A549 (cell line): ENCODE measurements around a stretch of chr12.

- PRO-cap, result no peak
CAGE:
- cytosol, long polyA plus RNA, result no peak
- long polyA plus RNA, result no peak
- nucleus, long polyA plus RNA, result no peak
Measured at GRCh38 chr12:121819267-121819883, 15.6 kb downstream of the SETD1B start.

GRCh38 chr12:121825024-121825683, 21.3 kb downstream of the SETD1B start:
- PRO-cap, result no peak
CAGE:
- cytosol, long polyA plus RNA, result no peak
- long polyA plus RNA, result no peak
- nucleus, long polyA plus RNA, result no peak

DNA sequence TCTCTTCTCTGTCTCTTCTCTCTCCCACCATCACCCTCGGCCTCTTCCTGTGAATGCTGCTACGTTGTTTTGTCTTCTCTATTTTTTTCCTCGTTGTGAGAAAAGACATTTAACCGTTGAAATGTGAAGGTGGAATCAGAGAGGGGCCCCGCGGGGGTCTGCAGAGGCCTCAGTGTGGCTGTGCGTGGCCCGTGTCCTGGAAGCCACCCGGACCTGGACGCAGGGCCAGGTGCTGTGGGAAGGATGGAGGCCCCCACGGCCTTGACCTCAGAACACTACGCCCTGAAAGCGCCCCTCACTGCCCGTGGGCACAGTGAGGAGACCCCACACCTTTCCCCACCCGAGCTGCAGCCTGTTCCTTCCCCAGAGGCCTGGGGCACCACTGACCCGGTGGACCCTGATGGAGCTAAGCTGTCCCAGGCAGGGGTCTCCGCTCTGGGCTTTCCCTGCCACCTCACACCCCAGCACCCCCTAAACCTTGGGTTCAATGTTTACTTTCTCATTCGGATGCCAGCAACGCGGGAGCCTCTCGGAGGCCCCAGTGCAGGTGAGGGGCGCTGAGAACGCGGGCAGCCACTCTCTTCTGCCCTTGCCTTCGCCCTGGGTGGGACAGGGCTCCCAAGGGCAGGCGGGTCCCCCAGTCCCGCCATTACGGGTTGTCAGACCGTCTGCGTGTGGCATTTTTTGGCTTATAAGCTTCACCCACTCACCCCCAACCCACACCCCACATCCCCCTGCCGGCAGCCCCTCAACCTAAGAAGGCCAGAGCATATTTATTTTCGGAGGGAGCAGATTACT, 26.9 kb downstream of the SETD1B start:
- PRO-cap, result no peak
CAGE:
- cytosol, long polyA plus RNA, result no peak
- long polyA plus RNA, result no peak
- nucleus, long polyA plus RNA, result no peak

DNA sequence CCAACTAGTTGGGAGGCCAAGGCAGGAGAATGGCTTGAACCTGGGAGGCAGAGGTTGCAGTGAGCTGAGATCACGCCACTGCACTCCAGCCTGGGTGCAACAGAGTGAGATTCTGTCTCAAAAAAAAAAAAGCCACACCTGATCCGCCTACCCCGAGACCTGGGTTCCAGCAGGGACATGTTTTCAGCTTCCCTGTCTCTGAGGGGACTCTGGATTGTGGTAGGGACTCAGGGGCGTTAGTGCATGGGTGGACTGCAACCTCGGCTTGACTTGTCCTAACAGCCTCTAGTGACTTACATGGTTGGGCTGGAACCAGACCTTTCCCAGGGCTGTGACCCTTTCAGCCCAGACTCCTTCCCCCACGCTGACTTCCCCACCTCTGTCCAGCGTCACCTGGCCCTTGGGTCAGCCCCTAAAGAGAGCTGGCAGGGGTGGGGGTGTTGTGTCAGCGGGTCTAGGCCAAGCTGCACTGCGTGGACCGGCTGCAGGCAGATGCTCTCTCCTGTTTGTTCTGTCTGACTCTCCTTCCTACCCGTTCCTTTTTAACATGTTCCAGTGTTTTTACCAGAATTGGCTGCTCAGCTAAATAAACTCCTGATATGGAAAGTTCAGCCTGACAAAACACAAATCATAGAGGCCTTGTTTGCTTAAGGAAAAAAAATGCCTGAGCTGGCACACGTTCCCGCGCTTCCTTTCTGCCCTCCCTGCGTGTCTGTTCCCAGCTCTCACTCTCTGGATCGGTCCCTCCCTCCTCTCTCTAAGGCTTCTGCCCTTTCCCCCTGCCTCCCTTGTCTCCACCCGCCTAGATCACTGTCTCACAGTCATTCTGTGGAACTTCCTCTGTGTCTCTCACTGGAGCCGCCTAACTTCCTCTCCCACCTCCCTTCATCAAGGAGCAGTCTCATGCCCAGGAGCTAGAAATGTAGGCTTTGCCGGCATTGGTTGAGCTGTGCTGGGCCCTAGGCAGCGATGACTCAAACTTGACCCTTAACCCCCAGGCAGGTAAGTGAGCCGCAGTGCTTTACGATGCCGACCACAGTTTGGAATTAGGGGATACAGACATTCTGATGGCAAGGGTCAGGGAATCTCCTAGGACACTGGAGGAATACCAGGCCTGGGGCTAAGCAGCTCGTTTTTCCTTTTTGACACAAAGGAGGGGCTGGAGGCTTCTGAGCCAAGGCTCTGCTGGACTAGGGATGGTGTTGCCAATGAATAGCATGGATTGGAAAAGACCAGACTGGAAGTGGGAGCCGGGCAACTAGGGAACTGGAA, 15.6 kb upstream of the MLXIP start:
- PRO-cap, result bidirectional peak, plus-strand start at position 813 of the sequence, minus-strand start at position 829 of the sequence
CAGE:
- cytosol, long polyA plus RNA, result no peak
- long polyA plus RNA, result no peak
- nucleus, long polyA plus RNA, result no peak

GRCh38 chr12:122085807-122086629, 7.5 kb downstream of the MLXIP start:
- PRO-cap, result no peak
CAGE:
- cytosol, long polyA plus RNA, result no peak
- long polyA plus RNA, result no peak
- nucleus, long polyA plus RNA, result no peak

GRCh38 chr12:122137632-122138812, 36.0 kb downstream of the IL31 start:
- PRO-cap, result no peak
CAGE:
- cytosol, long polyA plus RNA, result no peak
- long polyA plus RNA, result no peak
- nucleus, long polyA plus RNA, result no peak

GRCh38 chr12:122196785-122197399, 6.6 kb upstream of the B3GNT4 start:
- PRO-cap, result no peak
CAGE:
- cytosol, long polyA plus RNA, result no peak
- long polyA plus RNA, result no peak
- nucleus, long polyA plus RNA, result no peak

GRCh38 chr12:122205858-122206407, 2.4 kb downstream of the B3GNT4 start:
- PRO-cap, result no peak
CAGE:
- cytosol, long polyA plus RNA, result no peak
- long polyA plus RNA, result no peak
- nucleus, long polyA plus RNA, result no peak

- PRO-cap, result no peak
CAGE:
- cytosol, long polyA plus RNA, result no peak
- long polyA plus RNA, result no peak
- nucleus, long polyA plus RNA, result no peak
Measured at GRCh38 chr12:122363732-122364273, 58.7 kb downstream of the CLIP1 start.

GRCh38 chr12:122383310-122383674, 39.2 kb downstream of the CLIP1 start:
- PRO-cap, result no peak
CAGE:
- cytosol, long polyA plus RNA, result no peak
- long polyA plus RNA, result no peak
- nucleus, long polyA plus RNA, result no peak

DNA sequence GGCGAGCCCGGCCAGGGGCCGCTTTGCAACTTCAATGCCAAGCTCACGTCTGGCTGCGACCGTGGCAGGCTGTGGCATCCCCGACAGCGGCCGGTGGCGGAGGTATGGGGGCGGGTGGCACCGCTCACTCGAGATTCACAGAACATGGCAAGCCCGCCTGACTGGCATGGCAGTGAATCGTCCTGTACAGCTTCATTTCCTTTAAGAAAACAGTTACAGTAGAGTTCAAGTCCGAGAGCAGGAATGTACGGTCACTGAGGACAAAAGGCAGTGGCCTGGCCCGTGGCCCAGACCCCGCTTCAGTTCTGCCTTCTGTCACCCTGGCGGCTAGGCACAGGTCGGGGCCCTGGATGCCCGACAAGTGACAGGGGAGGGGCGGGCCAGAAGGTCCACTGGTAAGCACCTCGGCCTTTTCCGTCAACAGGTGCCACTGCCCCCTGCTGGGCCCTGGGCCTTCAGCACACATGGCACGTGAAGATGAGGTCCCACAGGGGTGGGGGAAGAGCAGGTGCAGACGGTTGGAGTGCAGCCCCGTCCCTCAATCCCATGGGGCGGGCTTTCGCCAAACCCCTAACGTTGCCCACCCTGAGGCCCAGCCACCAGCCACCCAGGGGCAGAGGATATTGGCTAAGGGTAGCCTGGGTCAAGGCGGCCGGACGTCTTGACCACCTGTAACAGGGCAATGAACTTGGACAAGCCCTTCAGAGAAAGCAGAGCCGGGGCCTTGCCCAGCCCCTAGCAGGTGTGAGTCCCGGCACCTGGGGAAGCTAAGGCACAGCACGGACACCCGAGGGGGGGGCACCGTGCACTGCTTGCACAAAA, 30.3 kb downstream of the VPS37B start:
- PRO-cap, result no peak
CAGE:
- cytosol, long polyA plus RNA, result no peak
- long polyA plus RNA, result no peak
- nucleus, long polyA plus RNA, result no peak

DNA sequence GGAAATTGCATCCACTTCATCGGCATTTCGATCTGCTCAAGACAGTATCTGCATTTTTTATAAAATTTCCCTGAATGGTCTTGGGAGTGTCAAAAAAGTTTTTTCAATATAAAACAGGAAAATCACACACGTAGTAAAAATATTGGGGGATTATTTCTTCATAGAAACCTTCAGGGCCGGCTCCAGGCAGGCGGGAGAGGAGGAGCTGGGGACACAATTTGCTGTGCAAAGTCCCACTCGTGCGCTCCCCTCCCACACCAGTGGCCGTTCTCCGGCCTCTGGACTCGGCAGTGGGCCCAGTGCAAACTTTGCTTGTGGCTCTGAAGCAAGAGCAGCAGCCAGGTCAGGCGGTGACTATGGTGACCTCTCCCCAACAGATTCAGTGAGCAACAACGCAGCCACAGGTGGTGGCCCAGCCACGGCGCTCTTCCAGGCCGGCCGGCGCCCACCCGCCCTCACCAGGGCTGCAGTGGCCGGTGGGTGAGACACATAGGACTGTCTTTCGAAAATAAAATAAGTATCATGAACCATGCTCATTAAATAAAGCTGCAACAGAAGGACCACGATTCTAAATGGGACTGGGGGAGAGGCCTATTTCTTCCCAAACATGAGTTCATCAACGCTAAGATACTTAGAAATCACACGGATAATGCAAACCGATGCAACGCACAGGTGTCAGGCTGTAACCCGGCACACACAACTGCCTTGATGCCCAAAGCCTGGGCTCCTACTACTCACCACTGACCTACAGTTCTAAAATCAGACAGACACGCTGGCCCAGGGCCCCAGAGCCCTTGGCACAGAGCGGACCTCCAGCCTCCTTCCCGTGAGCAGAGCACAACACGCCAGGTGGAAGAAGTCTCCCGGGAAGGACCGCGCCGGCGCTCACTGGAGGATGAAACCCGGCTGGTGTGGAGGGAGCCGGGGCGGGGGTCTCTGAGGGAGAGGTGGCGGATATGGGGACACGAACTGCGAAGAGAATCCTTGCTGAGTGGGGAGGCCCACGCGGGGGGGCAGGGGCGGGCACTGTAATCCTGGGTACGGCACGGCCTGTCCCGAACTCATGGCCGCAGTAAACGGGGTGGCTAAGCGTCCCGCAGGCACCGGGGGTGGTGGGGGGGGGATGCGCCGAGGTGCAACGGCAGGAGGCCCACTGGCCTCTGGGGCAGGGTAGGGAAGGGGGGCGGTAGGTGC, 29.3 kb downstream of the VPS37B start:
- PRO-cap, result no peak
CAGE:
- cytosol, long polyA plus RNA, result no peak
- long polyA plus RNA, result no peak
- nucleus, long polyA plus RNA, result no peak

GRCh38 chr12:122887968-122888205, 8.0 kb downstream of the VPS37B start:
- PRO-cap, result no peak
CAGE:
- cytosol, long polyA plus RNA, result no peak
- long polyA plus RNA, result no peak
- nucleus, long polyA plus RNA, result no peak

- PRO-cap, result no peak
CAGE:
- cytosol, long polyA plus RNA, result no peak
- long polyA plus RNA, result no peak
- nucleus, long polyA plus RNA, result no peak
Measured at GRCh38 chr12:122892239-122892787, 3.6 kb downstream of the VPS37B start.

GRCh38 chr12:122895015-122895277, 978 bp downstream of the VPS37B start:
- PRO-cap, result no peak
CAGE:
- cytosol, long polyA plus RNA, result no peak
- long polyA plus RNA, result no peak
- nucleus, long polyA plus RNA, result no peak

DNA sequence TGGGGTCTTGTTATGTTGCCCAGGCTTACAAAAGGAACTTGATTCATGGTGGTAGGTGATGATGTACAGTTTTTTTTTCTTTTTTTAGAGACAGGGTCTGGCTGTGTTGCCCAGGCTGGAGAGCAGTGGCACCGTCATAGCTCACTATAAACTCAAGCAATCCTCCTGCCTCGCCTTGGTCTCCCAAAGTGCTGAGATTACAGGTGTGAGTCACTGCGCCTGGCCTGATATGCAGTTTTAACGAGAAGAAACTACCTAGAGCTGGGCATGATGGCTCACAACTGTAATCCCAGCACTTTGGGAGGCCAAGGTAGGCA, 12.9 kb upstream of the VPS37B start:
- PRO-cap, result no peak
CAGE:
- cytosol, long polyA plus RNA, result no peak
- long polyA plus RNA, result no peak
- nucleus, long polyA plus RNA, result no peak

GRCh38 chr12:122948838-122949787, 17.1 kb downstream of the ABCB9 start:
- PRO-cap, result no peak
CAGE:
- cytosol, long polyA plus RNA, result no peak
- long polyA plus RNA, result no peak
- nucleus, long polyA plus RNA, result no peak

DNA sequence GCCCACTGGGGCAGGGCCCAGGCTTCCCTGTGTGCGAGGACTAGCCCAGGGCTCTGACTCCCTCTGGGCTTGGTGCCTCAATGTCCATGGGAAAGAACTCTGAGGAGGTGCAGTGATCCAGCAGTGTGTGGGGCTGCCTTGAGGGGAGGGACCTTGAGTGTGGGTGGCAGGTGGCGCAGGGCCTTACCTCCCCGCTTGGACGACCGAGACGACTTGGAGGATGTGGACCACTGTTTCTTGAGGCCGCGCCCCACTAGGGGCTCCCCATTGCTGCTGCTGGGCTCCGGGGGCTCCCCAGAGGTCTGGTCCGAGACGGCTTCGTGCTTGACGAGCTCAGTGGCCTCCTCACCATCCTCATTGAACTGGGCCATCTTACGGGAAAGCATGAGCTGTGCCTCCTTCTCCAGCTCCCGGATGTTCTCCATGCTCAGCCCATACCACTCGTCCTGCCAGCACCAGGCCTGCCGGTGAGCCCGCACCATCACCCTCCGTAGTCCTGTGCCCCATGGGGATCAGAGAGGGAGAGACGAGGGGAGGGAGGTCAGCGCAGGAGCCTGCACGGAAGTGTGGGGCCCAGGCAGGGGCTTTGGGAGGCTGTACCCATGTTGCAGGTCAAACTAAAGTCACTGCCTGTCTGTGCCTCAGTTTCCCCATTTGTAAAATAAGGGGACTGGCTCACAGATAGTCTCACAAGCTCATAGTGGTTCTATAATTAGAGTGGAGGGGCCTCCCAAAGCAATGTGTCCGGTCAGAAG, 24.7 kb downstream of the ARL6IP4 start:
- PRO-cap, result no peak
CAGE:
- cytosol, long polyA plus RNA, result no peak
- long polyA plus RNA, result no peak
- nucleus, long polyA plus RNA, result no peak

DNA sequence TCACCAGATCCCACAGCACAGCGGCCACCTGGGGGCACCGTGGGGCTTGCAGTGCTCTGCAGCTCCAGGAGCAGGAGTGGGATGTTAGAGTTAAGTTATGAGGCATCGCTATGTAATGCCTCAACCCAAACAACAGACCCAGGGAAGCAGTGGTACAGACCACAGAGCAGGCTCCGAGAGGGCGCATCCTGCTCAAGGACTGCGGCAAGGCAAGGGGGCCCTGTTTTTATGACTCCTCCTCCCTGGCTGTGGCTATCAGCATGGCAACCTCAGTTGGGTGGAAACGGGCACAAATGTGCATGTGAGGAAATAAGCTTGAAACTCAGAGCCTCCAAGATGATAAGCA, 63.1 kb downstream of the ARL6IP4 start:
- PRO-cap, result no peak
CAGE:
- cytosol, long polyA plus RNA, result no peak
- long polyA plus RNA, result no peak
- nucleus, long polyA plus RNA, result no peak

GRCh38 chr12:123050050-123050875, 69.8 kb downstream of the ARL6IP4 start:
- PRO-cap, result no peak
CAGE:
- cytosol, long polyA plus RNA, result no peak
- long polyA plus RNA, result no peak
- nucleus, long polyA plus RNA, result no peak